Neural crest cell (in vitro differentiated cells): Measurements from ENCODE around the genes USP38 and OTUD4.

- PRO-cap, result no peak
These were observed 60.2 kb downstream of the TBC1D9 start for GRCh38 chr4:140695981-140696354.

- PRO-cap, result no peak
These were observed 57.9 kb downstream of the TBC1D9 start for GRCh38 chr4:140698227-140698697.

- PRO-cap, result no peak
These were observed 51.4 kb downstream of the RNF150 start for GRCh38 chr4:141081891-141082341.

DNA sequence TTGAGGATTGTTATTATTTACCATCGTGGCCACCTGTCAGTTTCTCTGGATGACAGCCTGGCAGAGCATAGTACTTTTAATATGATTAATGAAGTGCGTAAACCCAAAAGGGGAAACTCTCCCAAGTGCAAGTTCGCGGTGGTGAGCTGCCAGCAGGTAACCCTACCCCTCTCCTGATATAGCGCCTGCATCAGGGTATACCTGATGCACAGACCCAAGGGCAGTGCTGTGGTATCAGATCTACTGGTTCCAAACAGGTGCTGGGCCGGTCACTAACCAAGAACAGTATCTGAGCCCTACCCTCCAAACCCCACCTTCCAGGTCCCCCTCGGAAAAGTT, 1.6 kb downstream of the RNF150 start:
- PRO-cap, result no peak

DNA sequence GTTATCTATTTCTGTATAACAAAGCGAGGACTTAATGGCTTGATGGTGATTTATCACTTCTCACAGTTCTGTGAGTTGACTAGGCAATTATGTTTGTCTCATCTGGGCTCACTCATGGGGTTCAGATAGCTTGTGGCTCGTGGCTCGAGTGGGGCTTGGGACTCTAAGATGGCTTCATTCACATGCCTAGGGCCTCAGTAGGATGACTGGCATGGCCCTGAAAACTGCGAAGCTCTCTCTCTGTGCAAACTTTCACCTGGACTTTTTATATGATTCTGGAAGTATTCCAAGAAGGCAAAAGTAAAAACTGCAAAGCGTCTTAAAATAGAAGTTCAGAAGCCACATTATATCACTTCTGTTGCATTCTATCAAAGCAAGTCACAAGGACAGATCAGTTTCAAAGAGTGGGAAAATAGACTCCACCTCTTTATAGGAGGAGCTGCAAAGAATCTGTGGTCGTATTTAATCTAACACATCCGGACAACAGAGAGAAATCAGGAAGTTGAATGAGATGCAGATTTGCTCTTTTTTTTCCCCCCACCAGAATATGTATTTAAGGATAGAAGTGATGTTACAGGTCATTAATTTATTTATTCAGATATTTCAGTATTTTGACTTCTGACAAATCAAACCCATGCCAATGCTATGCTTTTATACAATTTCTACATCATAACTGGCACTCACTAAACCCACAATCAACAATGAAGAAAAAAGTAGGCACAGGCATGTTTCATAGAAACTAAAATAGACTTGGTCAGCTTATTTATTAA, 491.1 kb downstream of the INPP4B start:
- PRO-cap, result no peak

DNA sequence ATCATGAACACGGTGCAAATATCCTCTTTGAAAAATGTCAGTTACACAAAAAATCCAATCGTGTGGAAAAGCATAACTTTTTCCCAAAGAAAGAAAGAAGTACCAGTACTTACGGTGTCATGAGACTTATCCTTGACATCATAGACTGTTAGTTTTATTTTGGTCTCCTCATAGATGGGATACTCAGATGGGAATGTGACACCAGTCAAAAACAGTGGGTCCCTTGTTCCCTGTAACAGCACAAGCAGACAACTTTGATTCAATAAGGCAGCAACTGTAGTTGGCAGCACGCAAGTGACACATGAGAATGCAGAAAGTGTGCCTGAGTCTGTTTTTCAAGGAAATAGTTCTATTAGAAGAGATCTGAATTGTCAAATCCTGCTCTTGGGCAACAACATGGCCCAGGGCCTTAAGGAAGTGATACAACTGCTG, 443.3 kb downstream of the INPP4B start:
- PRO-cap, result no peak

GRCh38 chr4:142559853-142560387, 286.2 kb downstream of the INPP4B start:
- PRO-cap, result no peak

- PRO-cap, result no peak
These were observed 21.6 kb upstream of the USP38 start for GRCh38 chr4:143163091-143163532.

DNA sequence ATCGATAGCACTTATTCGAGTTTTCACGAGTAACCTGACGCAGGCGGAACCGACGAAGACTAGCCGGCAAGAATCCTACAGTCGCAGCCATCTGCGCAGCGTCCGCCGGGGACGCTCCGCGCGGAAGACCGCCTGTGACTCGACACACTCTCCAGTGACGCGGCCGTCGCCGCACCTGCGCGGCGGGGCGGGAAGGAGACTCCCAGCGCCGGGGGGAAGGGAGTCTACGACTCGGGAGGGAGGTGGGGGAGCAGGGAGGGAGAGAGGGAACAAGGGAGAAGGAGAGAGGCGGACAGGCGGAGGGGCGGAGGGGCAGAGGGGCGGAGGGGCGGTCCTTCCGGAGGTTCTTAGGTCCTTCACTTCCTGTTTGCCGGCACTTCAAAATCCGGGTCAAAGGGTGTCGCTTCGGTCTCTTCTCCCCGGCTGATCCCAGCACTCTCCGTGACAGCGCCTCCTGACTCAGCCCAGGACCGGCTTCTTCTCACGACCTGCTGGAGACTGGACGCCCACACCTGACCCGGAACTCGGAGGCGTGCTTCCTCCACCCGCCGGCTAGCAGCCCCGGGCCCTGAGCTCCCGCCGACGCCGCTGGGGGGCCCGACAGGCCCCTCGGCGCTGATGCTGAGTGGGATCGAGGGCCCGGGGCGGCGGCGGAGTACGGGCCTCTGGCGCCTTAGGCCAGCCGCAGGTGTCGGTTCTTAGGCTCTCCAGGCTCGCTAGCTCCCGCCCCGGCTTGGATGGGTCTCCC, at the start of gene USP38:
USP38 (plus strand) TSS at position 376 of the 748 bp plus-strand sequence.
- PRO-cap, result bidirectional peak, plus-strand start at position 376 of the sequence, minus-strand start at position 156 of the sequence

- PRO-cap, result no peak
These were observed 78.8 kb downstream of the GAB1 start for GRCh38 chr4:143415350-143415985.

GRCh38 chr4:143547833-143548471, 34.5 kb downstream of the SMARCA5 start:
- PRO-cap, result no peak

DNA sequence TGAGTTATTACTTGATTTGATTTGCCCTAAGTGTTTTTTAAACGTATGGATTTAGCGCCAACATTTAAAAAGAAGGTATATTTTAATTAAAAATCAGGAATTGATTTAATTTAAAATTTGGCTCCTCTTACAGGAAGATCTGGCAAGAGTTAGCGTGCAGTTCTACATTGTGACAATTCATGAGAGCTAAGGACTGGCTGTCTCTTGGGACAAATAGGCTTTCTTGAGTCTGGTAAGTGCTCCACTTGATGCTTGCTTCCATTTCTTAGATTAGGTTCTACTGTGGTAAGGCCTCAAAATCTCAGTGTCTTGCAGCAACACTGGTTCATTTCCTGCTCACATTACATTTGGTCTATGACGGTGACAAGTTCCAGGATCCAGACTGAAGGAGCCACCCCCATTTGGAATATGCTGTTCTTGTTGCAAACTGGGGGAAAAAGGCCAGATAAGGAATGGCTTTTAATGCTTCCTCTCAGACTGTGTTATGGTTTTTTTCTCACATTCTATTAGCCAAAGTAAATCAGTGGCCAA, 7.1 kb upstream of the GYPE start:
- PRO-cap, result no peak

DNA sequence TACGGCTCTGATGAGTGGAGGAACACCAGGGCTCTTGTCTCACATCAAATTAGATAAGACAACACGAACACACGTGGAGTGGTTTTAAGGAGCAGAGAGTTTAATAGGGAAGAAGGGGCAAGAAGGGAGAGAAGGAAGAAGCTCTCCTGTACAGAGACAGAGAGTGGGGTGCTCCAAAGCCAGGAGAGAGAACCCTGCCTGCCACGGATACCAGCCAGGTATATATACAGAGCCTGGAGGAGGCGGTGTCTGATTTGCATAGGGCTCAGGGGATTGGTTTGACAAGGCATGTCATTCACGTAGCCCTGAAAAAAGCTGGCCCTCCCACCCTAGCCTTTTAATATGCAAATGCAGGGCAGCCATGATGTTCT, 198.9 kb upstream of the GYPA start:
- PRO-cap, result no peak

DNA sequence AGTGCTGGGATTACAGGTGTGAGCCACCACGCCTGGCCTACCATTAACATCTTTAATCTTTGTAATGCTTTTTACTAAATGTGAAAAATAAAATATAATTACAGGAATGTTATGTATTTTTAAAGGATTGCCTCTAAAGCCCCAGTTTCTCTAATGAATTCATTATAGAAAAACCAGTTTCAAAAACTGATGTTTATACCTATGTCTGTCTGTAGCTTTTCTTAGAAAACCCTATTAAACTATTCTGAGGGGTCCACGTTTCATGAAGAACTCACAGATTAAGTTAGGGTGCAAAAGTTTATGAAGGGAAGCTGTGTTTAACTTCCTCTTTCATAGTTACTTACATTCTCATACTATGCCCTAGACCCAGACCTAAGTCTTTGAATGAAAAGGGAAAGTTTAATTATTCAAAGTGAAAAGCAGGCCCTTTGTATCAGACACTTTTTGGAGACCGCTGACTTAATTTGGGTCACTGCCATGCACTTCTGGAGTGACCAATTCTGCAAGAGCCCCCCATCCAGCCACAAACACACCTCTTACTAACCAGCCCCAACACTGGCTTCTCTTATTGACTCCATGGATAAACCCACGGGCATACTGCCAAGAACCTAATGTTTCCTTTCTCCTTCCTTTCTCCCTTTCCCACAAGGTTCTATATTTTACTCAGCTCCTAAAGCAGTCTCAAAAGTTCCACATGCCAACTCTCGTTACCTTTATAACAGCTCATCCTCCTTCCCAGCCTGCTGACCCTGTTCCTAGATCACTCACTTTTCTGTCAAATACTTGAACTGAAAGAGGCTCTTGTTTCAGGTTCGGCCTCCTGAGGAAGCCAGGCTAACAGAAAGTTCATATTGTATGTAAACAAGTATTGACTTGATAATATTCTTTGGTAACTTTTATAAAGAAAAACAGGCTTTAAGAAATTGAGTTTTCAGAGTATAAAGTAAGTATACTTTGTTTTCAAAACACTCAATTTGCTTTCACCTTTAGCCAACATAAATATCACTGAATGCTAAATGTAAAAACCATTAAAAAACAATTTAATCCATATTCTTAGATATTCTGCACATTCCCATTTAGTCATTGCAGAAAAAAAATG, 34.5 kb downstream of the ABCE1 start:
- PRO-cap, result no peak

DNA sequence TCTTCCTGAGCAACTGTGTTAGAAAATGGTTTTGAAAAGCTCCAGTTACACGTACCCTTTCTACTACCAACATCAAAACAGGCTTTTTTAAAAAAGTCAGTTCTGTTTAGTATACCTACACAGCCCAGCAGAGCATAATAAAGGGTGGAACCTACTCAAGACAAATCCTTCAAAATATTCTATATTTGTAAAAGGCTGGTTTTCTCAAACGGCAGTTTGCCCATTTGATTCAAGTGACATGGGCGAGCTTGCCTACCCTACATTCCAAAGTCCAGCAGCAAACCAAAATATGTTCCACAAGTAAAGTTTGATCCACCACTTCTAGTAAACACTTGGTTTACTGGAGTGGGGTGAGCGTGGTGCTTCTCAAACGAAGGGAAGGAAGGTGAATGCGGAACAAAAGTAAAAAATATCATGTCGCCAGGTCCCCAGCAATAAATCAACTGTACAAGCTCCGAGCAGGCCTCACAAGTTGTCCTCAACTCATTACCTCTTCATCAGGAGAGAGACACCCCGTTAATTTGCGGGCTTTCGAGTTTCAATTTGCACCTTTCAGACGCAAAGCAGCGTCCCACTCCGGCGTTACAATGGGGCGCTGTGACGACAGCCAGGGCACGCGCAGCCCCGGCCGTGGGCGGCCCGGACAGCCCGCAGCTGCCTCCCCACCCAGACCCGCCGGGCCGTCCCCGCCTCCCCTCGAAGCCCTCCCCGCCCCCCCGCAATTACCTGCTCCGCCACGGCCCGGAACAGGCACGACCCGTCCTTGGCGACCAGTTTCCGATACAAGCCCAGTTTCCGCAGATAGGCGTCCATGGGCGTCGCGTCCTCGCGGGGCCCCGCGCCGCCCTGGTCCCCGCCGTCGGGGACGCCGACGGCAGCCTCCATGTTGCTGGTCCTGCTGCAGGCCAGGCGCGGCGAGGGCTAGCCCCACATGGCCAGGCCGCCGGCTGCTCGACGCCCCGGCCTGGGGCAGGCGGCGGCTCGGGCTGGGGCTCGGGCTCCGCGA, 997 bp downstream of the OTUD4 start:
- PRO-cap, result unidirectional peak, plus-strand start at position 615 of the sequence; unidirectional peak, plus-strand start at position 847 of the sequence

DNA sequence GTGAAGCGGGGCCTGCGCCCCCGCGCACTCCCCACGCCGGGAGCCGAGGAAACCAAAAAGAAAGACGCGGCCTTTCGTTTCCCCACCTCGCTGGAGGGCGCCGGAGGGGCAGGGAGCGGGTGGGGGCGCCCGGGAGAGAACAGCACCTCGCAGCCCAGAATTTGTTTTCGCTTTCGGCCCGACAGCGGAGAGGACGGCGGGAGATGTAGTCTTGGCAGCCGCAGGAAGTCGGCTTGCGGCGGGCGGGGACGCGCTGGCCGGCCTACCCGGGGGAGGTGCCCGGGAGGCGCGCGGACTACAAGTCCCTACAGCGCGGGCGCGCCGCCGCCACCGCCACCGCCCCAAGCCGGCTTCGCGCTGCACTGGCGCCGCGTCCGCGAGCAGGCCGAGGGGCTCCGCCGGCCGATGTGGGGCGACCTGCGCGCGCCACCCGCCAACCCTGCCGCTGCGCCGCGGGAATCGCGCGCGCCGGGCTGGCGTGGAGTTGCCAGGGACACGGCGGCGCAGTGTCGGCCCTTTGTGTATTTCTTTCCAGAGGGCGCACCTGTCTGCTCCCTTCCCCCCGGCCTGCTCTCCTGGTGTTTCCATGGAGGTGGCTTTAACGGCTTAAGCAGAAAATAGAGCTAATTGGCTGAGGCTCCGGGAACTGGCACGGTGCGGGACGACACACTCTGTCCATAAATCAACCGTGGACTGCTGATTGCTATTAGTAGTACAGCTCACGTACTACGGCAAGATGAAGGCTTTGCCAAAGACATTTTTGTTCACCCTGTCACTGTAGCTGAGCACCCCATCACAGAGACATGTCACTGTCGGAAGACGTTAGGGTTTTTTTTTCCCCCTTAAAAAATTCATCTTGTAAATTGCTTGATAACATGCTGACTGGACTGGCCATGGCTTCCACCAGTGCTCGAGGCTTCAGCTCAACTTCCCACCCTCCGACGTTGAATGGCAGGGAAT, at the start of gene OTUD4:
OTUD4 (minus strand) TSS at position 198 of the 960 bp plus-strand sequence.
- PRO-cap, result bidirectional peak, plus-strand start at position 362 of the sequence, minus-strand start at position 66 of the sequence; bidirectional peak, plus-strand start at position 479 of the sequence, minus-strand start at position 460 of the sequence; bidirectional peak, plus-strand start at position 664 of the sequence, minus-strand start at position 695 of the sequence

GRCh38 chr4:145919965-145920603, 18.5 kb downstream of the ZNF827 start:
- PRO-cap, result no peak

DNA sequence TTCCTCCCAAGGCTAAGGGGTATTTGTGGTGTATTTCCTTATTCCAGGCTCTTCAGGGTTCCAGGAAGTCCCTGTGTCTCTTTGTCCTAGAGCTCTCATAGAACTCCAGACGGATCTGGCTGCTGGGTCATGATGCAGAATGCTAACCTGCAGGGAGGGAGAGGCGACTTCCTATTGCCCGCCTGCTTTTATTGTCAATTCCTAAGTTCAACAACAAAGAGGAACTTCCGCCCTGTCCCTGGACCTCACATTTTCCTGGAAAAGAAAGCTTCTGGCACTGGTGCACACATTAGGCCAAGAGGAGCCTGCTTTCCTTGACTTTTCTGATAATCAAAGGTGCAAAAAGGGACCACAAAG, 46.0 kb upstream of the ZNF827 start:
- PRO-cap, result no peak

GRCh38 chr4:146059836-146060285, 115.7 kb upstream of the LSM6 start:
- PRO-cap, result no peak

- PRO-cap, result bidirectional peak, plus-strand start at chr4:147158338, minus-strand start at chr4:147158248; unidirectional peak, minus-strand start at chr4:147158356
These were observed 212.6 kb upstream of the TTC29 start for GRCh38 chr4:147158034-147158824.